ENCODE measurements around a stretch of chr18.

DNA sequence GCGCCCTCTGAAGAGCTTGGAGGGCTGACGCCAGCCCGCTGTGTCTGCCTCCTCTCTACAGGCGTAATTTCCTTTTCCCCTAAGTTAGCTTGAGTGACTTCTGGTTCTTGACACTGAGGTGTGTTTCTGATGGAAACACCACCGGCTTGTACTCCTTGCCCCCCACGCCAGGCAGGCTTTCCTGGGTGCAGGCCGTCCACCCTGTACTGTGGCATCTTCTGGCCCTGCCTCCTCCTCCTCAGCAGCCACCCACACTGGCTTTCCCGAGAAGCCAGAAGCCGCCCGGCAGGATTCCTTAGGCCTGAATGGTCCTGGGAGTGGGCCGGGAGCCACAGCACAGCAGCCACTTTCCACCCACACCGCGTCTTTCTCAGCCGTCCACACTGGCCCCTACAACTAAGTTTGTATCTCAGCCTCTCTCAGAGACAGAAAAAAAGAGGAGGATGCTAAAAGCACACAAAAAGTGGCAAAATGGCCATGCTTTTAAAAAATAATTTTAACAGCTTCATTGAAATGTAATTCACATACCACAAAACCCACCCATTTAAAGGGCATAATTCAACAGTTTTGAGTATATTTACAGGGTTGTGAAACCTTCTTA, 2.1 kb upstream of the HSBP1L1 start:
- PRO-cap: bidirectional peak, plus-strand start at position 304 of the sequence, minus-strand start at position 243 of the sequence

- PRO-cap: no peak
Observed at GRCh38 chr18:79962836-79963653, 1.4 kb upstream of the HSBP1L1 start.

GRCh38 chr18:79970165-79970825, 5.9 kb downstream of the HSBP1L1 start:
- PRO-cap: no peak

Measured in sciatic nerve (tissue), 1 donor.